ENCODE measurements around the genes XPO6, NPIPB8 and CD19.

DNA sequence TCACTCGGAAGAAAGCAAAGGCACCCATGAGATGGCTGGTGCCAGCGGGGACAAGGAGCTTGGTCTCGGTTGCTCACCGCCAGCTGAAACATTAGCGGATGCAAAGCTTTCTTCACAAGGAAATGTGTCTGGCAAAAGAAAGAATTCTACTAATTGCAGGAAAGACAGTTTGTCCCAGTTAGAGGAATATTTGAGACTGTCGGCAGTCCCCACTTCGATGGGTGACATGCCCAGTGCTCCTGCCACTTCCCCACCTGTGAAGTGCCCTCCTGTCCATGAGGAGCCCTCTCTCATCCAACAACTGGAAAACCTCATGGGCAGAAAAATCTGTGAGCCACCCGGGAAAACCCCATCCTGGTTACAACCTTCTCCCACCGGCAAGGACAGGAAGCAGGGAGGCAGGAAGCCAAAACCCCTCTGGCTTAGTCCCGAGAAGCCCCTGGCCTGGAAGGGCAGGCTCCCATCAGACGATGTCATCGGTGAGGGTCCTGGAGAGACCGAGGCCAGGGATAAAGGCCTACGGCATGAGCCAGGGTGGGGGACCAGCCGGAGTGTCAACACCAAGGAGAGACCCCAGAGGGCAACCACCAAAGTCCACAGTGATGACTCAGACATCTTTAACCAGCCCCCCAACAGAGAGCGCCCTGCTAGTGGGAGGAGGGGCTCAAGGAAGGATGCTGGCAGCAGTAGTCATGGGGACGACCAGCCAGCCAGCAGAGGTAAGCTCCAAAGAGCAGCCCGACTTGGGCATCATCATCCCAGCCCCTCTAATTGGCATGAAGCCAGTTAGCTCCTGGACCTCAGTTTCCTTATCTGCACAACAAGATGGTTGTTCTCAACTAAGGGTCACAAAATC lies 190.5 kb downstream of the KATNIP start:
- PRO-cap, 3 experiments, result no peak in any of the 3 experiments
- RAMPAGE, long total RNA, result no peak

DNA sequence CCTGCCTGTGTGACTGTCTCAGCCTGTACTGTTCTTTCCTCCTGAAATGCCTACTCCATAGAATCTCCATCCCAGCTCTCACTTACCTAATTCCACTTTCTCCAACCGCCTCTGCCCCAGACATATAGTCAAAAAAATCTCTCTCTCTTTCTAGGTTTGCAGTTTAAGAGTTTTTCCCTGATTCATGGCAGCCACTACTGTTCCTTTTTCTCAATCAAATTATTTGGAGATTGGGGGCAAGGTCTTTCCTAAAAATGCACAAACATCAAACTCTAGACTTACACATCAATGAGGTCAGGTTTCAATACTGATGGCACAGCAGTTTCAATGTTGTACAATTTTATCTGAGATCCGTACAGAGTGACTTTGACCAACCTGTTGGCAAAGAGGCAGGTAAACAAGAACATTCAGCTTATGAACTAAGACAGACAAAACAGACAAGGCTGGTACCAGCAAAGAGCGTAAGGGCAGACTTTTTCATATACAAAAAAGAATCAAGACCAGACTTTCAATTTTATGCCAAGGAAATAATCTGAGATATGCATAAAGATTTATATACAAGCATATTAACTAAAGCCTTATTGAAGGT lies 58.0 kb upstream of the GSG1L start:
- PRO-cap, 3 experiments, result no peak in any of the 3 experiments
- RAMPAGE, long total RNA, result no peak

- PRO-cap, 3 experiments, result no peak in any of the 3 experiments
- RAMPAGE, long total RNA, result no peak
Measured at GRCh38 chr16:28192768-28193473, 18.8 kb downstream of the XPO6 start.

GRCh38 chr16:28211690-28212436 lies at the start of gene XPO6:
Gene XPO6 (minus strand): TSS chr16:28211965.
- PRO-cap, 3 experiments, result peak in 3 of 3 experiments; most common plus-strand start chr16:28212154 (in 1); most common minus-strand start chr16:28211965 (in 3)
- RAMPAGE, long total RNA, result no peak

GRCh38 chr16:28258348-28258885 lies 33.9 kb upstream of the SBK1 start:
- PRO-cap, 3 experiments, result peak in 3 of 3 experiments; most common plus-strand start chr16:28258681 (in 3); most common minus-strand start chr16:28258603 (in 1)
- RAMPAGE, long total RNA, result no peak

GRCh38 chr16:28505068-28505400 lies 1.6 kb downstream of the IL27 start:
- PRO-cap, 3 experiments, result no peak in any of the 3 experiments
- RAMPAGE, long total RNA, result no peak

GRCh38 chr16:28526522-28526857 lies 12.3 kb downstream of the NUPR1 start:
- PRO-cap, 3 experiments, result no peak in any of the 3 experiments
- RAMPAGE, long total RNA, result no peak

DNA sequence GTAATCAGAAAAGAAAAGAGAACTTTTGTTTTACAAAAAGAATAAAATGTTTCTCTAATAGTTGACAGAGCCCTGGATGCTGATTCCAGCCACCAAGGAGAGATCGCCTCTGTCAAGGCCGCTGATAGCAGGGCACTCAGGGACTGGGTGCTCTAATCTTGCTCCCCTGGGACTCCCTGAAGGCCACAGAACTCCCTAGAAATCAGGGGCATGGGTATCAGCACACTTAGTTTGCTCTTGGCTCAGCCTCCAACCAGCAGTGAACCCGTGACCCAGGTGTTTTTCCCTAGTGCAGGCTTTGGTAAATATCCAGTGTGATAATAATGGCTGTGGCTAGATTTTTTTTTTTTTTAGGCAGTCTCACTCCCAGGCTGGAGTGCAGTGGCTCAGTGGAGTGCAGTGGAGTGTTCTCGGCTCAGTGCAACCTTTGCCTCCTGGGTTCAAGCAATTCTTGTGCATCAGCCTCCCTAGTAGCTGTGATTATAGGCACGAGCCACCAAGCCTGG lies 10.4 kb downstream of the NUPR1 start:
- PRO-cap, 3 experiments, result no peak in any of the 3 experiments
- RAMPAGE, long total RNA, result no peak

GRCh38 chr16:28610697-28611285 lies 947 bp upstream of the SULT1A1 start:
- PRO-cap, 3 experiments, result no peak in any of the 3 experiments
- RAMPAGE, long total RNA, result no peak

- PRO-cap, 3 experiments, result peak in 2 of 3 experiments; most common plus-strand start chr16:28623387 (in 1); most common minus-strand start chr16:28623572 (in 2)
- RAMPAGE, long total RNA, result no peak
Measured at GRCh38 chr16:28623098-28623821, 13.4 kb upstream of the SULT1A1 start.

DNA sequence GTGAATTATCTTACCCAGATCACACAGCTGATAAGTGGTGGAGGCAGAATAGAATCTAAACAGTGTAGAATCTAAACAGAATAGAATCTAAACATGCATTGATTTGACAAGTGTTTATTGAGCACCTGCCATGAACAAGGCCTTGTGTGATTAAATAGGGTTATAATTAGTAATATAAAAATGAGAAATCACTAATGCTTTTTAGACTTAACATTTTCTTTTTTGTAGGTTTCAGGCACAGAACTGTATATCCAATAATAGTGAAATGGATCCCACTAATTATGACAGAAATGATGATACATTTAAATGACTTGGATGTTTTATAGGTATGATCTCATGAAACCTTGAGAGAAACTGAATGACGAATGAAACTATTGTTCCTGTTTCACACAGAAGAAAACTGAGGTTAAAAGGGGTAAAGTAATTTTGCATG lies at the start of gene NPIPB8:
NPIPB8 (plus strand) TSS at position 320 of the 433 bp plus-strand sequence.
- PRO-cap, 3 experiments, result no peak in any of the 3 experiments
- RAMPAGE, long total RNA, result no peak

DNA sequence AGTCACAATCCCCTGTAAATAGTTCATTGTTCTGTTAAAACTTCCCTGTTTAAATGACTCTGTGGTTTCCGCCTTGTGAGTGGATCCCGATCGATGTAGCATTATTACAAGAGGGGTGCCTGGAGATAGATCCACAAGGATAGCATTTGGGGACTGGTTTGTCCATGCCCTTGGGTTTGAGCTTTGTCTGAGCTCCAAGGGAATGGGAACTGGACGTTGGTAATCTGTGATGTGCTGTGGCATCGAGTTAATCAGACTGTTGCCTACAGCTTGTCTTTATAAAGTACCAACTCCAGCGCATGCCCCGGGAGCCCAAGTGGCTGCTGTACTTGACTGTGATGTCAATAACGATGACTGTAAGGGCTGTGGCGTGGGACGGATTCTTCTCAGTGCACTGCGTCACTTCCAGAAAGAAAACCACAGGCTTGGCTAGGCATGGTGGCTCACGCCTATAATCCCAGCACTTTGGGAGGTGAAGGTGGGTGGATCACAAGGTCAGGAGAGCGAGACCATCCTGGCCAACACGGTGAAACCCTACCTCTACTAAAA lies 19.3 kb upstream of the ATXN2L start:
- PRO-cap, 3 experiments, result no peak in any of the 3 experiments
- RAMPAGE, long total RNA, result no peak

DNA sequence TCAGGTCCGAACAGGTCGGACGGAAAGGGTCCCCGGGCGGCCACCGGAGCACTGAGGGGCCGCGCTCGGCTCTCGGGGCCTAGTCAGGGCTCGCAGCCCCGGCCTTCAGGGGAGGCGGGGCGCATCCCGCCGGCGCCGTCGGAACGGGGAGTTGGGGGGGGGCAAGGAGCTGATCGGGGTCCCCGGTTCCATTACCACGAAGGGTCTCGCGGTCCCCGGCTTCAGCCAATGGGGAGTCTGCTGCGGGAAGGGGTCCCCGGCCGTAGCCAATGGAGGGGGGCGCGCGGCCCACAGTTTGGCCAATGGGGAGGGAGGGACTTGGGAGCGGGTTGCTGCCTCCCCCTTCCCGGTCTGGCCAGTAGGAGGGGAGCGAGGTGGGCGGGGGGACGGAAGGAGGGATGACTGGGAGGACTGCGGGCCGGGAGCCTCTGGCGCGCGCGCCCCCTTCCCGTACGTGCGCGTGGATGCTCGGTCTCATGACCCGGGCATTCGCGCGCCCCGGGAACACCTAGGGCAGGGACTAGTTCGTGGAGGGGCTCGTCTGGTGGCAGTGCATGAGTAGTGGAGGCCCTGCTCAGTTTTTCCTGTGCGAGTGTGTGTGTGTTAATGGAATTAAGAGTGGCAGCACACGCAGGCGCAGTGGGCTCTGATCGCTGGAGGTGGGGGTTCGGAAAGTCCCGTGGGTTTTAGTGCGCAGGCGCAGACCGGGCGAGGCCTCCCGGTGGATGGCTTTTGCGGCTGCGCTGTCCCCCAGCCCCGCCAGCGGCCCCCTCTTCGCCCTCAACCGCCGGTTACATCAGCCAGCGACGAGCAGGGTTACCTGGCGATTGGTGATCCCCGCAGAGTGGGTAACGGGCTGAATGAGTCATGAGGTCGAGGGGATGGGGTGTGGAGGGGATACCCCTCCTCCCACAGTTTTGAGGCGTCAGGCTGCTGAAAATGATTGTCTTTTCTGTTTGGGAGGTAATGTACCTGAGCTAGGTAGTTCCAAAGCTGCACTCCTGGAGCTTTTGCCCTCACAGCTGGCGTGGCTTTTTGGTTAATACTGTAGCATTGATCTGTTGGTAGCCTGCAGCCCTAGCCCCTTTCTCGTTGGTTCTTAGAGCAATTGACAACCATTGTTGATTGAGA lies 1.3 kb downstream of the ATXN2L start:
- PRO-cap, 3 experiments, result peak in 3 of 3 experiments; most common plus-strand start position 453 of the sequence (in 2); most common minus-strand start position 353 of the sequence (in 2)
- RAMPAGE, long total RNA, result no peak

- PRO-cap, 3 experiments, result no peak in any of the 3 experiments
- RAMPAGE, long total RNA, result no peak
Measured at GRCh38 chr16:28844991-28845770, 967 bp downstream of the TUFM start.

- PRO-cap, 3 experiments, result no peak in any of the 3 experiments
- RAMPAGE, long total RNA, result no peak
Measured at GRCh38 chr16:28864363-28864882, 780 bp downstream of the SH2B1 start.

DNA sequence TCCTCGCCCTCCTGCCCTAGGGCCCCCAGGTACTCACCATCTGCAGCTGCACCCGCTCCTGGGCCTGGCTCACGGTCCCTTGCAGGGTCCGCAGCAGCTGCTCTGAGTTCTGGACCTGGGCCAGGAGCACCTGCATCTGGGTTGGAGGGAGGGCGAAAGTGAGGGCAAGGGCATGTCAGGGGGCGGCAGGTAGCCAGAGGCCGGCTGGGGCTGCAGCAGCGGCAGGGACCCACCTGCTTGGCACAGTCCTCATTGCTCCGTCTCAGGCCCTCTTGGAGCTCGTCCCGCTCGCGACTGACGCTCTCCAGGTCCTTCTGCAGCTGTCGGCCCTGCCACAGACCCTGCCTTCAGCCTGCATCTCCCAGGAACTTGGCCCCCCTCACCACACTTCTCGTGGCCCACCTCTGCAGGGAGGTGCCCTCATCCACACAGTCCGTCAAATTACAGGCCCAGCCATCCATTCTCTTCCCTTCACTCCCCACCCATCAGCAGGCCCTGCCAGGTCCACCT lies 14.1 kb downstream of the RABEP2 start:
- PRO-cap, 3 experiments, result no peak in any of the 3 experiments
- RAMPAGE, long total RNA, result no peak

GRCh38 chr16:28925313-28926233 lies 535 bp upstream of the RABEP2 start:
- PRO-cap, 3 experiments, result no peak in any of the 3 experiments
- RAMPAGE, long total RNA, result no peak

- PRO-cap, 3 experiments, result no peak in any of the 3 experiments
- RAMPAGE, long total RNA, result no peak
Measured at GRCh38 chr16:28926618-28926817, 1.5 kb upstream of the RABEP2 start.

GRCh38 chr16:28930596-28931247 lies 1.0 kb upstream of the CD19 start:
- PRO-cap, 3 experiments, result no peak in any of the 3 experiments
- RAMPAGE, long total RNA, result no peak

DNA sequence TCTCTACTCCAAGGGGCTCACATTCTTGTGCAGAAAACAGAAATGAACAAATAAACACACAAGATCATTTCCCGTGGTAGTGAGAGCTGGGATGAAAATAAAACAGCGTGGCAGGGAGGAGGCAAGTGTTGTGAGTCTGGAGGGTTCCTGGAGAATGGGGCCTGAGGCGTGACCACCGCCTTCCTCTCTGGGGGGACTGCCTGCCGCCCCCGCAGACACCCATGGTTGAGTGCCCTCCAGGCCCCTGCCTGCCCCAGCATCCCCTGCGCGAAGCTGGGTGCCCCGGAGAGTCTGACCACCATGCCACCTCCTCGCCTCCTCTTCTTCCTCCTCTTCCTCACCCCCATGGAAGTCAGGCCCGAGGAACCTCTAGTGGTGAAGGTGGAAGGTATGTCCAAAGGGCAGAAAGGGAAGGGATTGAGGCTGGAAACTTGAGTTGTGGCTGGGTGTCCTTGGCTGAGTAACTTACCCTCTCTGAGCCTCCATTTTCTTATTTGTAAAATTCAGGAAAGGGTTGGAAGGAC lies at the start of gene CD19:
CD19 (plus strand) TSS at position 271 of the 524 bp plus-strand sequence.
- PRO-cap, 3 experiments, result no peak in any of the 3 experiments
- RAMPAGE, long total RNA, result no peak

Measured in cerebellum (tissue), 5 donors.